Subcutaneous preadipocyte (primary cell): ENCODE measurements around the genes SSC4D and SPDYE17.

DNA sequence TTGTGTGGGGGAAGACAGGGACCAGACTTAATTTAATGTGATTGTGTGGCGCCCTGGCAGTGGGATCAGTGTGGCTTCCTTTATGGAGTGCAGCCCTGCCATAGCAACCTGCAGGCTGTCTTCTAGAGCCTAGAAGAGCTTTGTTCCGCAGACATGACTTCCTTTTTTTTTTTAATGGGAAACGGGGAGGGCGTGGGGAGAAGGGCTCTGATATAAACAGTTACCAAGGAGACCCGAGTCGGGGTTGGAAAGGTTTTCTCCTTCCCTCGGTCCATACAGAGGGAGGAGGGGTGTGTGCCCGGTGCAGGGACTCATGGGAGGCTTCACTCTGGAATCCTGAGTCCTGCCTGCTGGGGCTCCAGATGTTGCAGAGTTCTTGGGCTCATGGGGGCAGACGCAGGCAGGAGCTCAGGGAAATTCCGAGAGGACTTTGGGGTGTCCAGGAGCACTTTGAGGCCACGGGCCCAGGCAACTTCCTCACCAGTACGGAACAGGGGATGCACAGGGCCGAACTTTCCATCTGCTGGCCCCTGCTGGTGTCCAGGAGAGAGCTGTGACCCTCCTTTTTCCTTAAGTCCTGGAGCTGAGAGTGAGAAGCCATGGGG, 26.8 kb downstream of the TMEM120A start:
- CAGE, long polyA plus RNA = no peak

GRCh38 chr7:76054061-76054913, 6.4 kb downstream of the MDH2 start:
- CAGE, long polyA plus RNA = no peak

- CAGE, long polyA plus RNA = no peak
Measured at GRCh38 chr7:76066782-76067939, 19.3 kb downstream of the MDH2 start.

DNA sequence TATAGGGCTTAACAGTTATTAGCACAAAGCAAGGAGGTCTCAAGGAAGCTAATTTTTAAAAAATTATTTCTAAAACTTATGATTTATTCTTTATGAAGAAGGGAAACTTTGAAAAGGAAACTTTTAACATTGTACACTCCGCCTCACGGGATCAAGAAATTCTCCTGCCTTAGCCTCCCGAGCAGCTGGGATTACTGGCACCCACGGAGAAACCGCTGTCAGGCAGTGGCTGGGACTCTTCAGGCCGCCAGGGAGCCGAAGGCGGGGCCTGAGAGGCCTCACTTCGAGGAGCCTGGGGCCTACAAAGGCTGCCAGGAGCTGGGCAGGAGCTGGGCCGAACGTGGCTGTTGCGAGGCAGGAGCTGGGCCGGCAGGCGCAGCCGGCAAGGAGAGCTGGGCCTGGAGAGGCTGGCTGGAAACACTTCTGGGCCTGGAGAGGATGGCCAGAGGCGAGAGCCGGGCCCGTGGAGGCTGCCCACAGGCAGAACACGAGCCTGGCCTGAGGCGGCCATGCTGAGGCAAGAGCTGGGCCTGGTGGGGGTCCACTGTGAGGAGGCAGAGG, 23.4 kb downstream of the MDH2 start:
- CAGE, long polyA plus RNA = no peak

GRCh38 chr7:76291385-76292457, 10.8 kb upstream of the HSPB1 start:
- CAGE, long polyA plus RNA = no peak

- CAGE, long polyA plus RNA = no peak
Measured at GRCh38 chr7:76328394-76329213, 26.1 kb downstream of the HSPB1 start.

- CAGE, long polyA plus RNA = no peak
Measured at GRCh38 chr7:76358107-76358387, 744 bp downstream of the YWHAG start.

DNA sequence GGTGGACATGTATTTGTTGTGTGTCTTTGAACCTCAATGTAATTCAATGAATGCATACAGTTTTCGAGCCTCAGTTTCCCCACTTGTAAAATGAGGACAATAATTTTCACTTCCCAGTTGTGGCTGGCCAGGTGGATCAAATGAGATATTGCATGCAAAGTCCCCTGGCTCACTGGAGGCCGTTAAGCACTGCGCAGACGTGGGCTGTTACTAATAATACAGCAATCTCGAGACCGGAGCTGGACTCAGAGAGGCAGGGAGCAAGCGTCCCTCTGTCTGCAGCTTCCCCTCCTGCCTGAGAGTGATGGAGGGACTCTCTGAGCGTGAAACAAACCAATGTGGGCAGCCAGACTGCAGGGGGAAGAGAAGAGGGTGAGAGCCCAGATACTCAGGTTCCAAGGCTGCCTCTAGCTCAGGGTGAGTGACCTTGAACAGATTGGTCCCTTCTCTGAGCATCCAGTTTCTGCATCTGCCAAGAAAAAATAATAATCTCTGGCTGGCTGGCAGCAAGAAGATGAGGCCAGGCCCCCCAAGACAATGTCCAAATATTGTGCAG, 18.8 kb upstream of the YWHAG start:
- CAGE, long polyA plus RNA = no peak

- CAGE, long polyA plus RNA = no peak
Measured at GRCh38 chr7:76409528-76409980, at the start of gene SSC4D. TSS of gene SSC4D (minus strand) at chr7:76409697.

DNA sequence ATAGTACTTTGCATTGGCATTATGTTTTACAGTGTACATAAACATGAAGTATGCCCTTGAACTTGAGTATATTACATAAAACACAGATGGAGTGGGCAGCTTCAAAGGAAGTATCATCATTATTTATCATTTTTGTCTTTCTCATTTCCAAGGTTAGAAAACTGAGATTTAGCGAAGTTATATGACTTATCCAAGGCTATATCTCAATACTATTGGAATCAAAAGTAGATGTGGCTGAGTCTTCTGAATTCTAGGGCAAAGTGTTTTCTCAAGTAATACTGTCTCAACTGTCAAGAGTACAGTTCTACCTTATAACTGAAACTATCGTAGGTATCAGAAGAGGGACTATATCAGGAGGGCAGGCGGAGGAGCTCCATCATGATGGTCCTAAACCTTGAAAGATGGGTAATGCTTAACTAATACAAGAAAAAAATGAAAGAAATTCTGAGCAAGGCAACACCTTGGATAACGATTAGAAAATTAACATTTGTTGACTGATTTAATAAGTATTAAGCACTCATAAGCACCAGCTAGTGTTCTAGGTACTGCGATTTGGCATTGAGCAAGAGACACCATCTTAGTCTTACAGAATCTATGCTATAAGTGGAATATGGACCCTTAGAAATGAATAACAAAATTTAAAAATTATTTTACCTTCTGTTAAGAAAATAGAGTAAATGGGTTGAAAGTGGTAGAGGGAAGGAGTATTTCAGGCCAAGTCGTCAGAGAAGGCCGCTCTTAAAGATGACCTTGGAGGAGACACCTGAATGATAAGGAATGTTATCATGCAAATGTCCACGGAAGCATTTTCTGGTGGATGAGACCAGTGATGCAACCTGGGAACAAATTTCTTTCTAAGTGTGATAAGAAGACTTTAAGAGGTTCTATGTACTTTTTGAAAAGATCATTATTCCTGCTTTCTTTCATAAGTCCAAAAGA, 28.5 kb upstream of the SPDYE16 start:
- CAGE, long polyA plus RNA = no peak

- CAGE, long polyA plus RNA = no peak
Measured at GRCh38 chr7:76579472-76580381, 36.6 kb upstream of the SPDYE16 start.

DNA sequence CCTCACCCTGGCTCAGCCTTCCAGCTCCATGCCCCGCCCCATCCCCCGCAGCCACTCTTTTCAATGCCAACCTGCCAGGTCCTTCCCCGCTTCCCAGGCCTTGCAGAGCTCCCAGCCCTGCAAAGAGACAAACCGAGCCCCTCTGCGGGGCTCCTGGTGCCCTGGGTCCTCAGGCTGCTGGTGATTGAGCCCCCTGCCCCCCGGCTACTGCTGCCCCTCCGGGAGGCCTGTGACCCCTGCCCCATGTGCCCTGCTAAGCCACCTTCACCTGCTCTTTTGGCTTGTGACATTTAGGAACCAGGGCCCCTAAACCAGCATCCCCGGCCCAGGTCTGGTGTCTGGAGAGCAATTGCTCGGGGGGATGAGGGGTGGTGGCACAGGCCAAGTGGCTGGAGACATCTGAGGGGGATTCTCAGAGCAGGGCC, 25.7 kb downstream of the SPDYE17 start:
- CAGE, long polyA plus RNA = no peak

- CAGE, long polyA plus RNA = no peak
Measured at GRCh38 chr7:77032164-77032601, at the start of gene SPDYE17. TSS of gene SPDYE17 (minus strand) at chr7:77032361.

DNA sequence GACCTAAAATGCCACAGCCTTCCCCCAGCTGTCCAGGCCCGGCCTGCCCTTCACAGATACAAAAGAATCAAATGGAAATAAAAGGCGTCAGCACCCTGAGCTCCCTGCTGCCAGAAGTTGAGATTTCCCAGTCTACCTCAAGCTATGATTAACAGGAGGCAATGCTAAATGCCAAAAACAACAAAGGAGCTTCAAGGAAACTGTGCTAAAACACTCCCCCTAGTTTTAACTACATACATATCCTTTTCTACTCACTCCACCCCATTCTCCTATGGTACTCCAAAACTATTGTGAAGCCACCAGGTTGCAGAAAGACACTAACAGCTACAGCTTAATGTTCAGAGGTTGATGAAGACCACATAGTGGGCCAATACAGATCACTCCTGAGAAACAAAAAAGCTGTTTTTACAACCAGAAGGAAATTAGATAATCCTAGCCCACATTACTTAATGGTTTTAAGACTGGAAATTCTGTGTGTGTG, 67.6 kb downstream of the GSAP start:
- CAGE, long polyA plus RNA = no peak

DNA sequence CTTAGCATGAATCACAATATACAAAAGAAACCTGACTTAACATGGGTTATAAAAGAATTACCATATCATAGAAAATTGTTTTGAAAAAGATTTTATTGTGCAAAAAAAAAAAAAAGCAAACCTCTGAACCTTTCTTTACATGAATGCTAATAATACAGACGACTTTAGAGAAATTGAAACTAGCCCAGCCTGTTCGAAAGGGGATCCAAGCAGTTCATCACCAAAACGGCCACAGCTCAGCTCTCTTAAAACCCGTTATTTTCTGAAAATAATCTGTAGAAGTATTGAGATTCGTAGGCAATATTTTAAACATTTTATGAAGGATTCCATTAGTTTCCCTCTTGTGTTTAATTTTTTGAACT, 9.8 kb upstream of the GSAP start:
- CAGE, long polyA plus RNA = no peak

GRCh38 chr7:77498518-77499612, 38.2 kb upstream of the PTPN12 start:
- CAGE, long polyA plus RNA = no peak

- CAGE, long polyA plus RNA = no peak
Measured at GRCh38 chr7:77653592-77654125, 42.6 kb upstream of the RSBN1L start.

DNA sequence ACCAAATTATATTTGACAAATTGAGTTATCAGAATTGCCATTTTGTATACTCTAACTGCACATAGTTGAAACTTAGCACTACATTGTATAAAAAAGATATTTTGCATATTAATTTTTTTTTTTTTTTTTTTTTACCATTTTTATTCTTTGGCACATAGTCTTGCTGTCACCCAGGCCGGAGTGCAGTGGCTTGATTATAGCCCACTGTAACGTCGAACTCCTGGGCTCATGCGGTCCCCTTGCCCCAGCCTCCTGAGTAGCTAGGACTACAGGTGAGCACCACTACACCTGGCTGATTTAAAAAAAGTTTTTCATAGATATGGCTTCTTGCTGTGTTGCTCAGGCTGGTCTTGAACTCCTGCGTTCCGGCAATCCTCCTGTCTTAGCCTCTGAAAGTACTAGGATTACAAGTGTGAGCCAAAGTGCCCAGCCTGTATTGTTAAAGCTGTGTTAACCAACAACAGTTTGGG, 15.0 kb downstream of the RSBN1L start:
- CAGE, long polyA plus RNA = no peak

GRCh38 chr7:77736289-77736629, 40.0 kb downstream of the RSBN1L start:
- CAGE, long polyA plus RNA = no peak

GRCh38 chr7:78198339-78198605, 400.0 kb upstream of the TMEM60 start:
- CAGE, long polyA plus RNA = no peak